ENCODE results near the gene CYBB.

- PRO-cap = no peak
Observed at GRCh38 chrX:31934724-31935137, 862.9 kb upstream of the FTHL17 start.

GRCh38 chrX:32593399-32593726 lies 618.0 kb downstream of the DMD start:
- PRO-cap = no peak

DNA sequence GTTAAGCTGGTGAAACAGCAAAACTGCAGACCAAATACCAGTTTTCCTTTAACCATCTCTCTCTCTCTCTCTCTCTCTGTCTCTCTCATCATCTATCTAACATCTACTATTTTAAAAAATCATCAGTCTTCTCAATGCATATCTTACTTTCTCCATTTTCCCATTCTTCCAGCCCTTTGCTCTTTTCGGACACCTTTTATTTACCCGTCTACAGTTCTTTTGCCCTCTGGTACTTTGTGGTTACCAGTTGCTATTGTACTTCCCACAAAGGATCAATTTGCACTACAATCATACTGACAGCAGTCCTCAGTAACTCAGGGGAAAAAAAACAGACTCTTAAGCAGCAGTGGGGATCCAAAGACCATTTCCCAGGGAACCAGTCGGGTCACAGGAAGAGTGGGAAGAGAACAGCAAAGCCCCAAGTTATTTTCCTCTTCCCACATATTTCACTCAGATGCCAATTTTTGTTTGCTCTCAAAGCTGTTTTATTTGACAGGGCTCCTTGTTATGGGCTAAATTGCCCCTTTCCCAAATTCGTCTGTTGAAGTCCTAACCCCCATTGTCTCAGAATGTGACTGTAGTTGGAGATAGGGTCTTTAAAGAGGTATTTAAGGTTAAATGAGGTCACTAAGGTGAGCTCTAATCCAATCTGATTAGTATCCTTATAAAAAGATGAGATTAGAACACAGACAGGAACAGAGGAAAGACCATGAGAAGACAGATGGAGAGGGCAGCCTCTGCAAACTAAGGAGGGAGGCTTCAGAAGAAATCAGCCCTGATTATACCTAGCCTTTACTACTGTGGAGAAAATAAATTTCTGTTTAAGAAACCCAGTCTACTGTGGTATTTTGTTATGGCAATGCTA lies 22.9 kb downstream of the DMD start:
- PRO-cap = no peak

DNA sequence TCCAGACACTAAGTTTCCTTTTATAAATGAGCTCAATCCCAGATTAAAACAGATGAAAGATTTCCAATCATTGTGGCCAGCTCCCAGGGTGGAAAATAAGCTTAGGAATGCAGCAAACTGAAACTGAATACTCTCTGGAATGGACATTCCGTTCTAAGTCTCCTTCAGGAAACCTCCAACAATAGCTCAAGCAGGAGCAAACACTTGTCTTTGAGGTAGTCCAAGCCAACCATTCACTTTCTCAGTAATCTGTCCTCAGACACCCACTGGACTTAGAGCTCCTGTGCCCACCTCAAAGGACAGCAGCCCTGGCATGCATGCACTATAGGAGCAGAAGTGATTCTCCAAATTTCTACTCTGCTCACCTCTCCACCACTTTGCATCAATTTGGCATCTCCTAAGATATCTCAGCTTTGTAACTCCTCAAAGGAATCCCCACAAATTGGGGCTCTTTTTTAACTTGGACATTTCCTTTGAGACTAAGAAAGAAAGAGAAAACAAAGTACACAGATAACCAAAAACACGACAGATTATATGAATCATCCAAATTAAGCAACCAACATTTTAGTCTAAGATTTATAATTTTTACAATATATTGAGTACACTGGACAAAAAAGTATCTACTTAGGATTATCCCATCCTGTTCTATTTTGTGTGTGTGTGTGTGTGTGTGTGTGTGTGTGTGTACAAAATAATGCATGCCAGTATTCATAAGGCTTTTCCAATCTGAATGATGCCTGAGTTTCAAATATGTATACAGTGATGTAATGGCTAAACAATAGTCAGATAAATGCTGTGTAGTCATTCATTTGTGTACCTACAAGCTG lies 16.1 kb downstream of the DMD start:
- PRO-cap = no peak

- PRO-cap = no peak
Observed at GRCh38 chrX:33726183-33726628, 405.9 kb downstream of the FAM47A start.

DNA sequence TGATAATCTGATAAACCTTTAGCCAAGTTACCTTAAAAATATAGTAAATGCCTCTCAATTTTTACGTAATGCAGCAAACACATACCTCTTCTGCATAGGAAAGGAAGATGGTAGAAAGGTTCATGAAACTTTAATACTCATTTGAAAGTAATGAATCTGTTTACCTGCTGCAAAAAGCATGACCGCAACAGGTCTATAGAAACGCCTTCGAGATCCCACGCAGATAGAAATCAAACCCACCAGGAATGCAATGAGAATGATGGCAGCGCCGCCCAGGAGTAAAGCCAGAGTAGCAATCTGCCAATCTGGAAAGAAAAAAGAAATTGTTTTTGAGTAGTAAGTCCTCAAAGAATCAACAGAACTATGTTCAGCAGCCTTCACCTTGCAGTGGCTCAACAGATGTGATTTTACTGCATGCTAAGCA lies 18.0 kb downstream of the TMEM47 start:
- PRO-cap = no peak

- PRO-cap = no peak
Observed at GRCh38 chrX:36375129-36375367, 455.5 kb downstream of the CFAP47 start.

- PRO-cap = no peak
Observed at GRCh38 chrX:37572179-37572783, 820 bp downstream of the LANCL3 start.

DNA sequence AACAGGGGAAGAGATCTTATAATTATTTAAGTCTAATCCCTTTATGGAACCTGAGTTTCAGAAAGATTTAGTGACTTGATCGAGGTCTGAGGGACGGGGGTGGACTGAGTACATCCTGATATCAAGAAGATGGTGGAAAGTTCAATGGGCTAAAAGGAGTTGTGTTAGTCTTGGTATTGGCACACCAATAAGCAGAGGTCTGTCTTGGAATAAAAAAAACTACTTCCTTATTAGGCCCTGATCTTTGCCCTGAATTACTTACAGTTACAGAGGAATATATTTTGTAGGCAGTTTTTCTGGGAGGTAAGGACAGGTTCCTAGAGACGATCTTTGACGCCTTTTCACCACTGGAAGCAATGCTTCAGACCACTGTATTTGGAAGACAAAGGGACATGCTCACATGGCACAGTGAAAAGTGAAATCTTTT lies 698 bp upstream of the XK start:
- PRO-cap = no peak

DNA sequence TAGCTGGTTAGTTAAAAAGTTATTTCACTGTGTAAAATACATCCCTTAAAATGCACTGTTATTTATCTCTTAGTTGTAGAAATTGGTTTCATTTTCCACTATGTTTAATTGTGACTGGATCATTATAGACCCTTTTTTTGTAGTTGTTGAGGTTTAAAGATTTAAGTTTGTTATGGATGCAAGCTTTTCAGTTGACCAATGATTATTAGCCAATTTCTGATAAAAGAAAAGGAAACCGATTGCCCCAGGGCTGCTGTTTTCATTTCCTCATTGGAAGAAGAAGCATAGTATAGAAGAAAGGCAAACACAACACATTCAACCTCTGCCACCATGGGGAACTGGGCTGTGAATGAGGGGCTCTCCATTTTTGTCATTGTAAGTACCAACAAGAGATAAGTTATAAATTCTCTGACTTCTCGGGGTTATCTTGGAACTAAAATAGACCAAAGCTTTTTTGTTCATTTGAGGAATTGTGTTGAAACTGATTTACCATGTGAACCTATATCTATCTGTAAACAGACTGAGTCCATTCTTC lies at the start of gene CYBB:
Gene CYBB (plus strand): TSS at position 312 of the 535 bp plus-strand sequence.
- PRO-cap = unidirectional peak, plus-strand start at position 331 of the sequence

- PRO-cap = no peak
Observed at GRCh38 chrX:37781237-37782468, 1.8 kb downstream of the CYBB start.

GRCh38 chrX:38343034-38343541 lies 9.3 kb upstream of the OTC start:
- PRO-cap = no peak

GRCh38 chrX:38806794-38807407 lies 5.6 kb downstream of the MID1IP1 start:
- PRO-cap = no peak

GRCh38 chrX:38987155-38987492 lies 185.9 kb downstream of the MID1IP1 start:
- PRO-cap = no peak

DNA sequence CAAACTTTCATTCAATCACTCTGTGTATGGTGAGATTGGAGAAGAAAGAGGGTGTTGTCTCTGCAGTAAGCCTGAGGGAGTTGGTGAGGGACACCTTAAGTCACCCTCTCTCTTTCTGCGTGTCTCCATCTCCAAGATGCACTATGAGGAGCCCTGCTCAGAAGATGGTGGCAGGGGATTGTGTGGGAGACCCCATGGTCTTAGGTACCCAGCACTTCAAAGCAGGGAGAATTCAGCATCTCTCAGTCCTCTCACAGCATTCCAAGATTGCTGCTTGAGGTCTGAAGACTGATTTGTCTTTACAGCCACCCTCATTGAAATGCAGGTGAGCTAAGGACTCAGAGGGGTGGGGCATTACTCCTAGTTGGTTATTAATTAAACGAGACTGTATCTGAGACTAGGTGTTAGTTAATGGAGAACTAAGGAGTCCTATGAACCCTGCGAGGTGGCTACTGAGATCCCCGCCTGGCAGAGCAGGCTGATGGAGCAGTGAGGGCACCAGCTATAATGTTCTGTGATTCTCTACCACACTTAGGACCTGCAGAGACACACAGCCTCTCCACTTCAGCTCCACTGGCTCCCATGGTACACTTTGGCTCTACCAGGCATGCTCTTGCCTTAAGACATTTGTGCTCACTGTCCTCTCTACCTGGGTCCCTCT lies 215.2 kb downstream of the MID1IP1 start:
- PRO-cap = no peak

DNA sequence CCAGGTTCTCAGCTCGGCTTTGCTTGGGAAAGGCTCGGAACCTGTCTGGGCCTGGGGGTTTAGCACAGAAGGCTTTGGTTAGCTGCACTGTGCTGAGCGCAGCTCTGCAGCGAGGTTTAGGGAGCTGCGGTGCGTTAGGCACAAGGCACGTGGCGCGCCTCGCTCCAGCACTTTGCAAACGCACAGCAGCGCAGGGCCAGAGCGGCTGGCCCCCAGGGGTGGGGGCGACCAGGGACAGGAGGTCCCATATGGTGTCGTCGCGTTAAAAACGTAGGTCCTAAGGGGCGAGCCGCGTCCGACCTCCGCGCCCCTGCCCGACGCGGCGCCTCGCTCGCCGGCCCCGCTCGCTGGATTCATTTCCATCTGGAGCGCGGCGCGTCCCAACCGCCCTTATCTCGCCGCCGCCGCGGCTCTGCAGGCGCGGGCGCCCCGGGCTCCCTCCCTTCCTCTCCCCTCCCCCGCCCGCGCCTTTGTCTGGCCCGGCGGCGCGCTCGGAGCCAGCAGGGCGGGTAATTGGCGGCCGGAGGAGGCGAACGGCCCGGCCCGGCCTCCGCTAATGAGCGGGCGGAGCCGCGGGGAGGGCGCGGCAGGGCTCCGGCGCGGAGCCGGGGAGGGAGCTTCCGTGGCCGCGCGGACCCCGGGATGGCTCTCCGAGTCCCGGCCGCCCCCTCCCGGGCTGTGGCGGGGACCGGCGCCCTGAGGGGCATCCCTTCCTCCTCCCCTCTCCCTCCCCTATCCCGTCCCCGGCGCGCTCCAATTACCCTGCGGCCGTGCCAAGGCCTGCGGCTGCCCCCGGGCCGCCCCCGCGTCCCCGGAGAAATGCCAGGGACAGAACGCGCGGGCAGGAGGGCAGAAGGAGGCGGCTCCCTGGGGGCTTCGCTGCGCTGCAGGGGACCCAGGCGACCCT lies 409.0 kb downstream of the BCOR start:
- PRO-cap = no peak

DNA sequence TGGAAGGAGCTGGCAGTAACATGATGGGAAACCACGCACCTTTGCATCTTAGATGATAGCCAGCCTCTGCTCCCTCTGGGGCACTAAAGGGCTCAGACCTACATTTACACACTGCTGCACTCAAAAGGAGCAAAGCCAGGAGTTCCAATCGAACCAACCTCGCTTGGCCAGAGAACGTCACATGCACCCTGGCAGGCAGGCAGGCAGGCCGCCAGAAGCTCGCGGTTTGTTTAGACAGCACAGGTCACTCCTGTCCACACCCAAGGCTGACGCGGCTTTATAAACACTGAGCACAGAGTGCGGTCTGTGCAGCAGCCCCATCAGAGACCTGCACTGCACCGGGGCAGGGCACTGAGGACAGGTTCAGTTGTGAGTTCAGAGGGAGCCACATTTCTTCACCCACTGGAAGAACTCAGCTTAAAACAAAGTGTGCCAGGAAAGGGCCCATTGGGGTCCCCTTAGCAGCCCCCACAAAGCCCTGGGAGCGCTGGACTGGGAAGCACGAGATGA lies 143.9 kb downstream of the BCOR start:
- PRO-cap = no peak

DNA sequence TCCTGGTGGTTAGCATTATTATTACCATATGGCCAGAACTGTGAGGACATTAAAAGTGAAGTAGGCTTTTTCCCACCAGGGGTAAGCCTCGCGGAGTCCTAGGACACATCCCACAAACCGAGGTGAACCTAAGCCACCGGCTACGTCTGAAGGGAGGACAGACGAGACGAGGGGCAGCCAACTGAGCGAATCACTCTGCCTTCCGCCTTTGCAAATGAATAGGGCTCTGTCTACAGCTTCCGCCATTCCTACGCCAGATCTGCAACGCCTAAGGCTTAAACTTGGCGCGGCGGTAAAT lies 90.7 kb downstream of the BCOR start:
- PRO-cap = no peak

GRCh38 chrX:40009530-40009842 lies 88.3 kb downstream of the BCOR start:
- PRO-cap = no peak

GRCh38 chrX:40082473-40083230 lies 15.1 kb downstream of the BCOR start:
- PRO-cap = unidirectional peak, minus-strand start at chrX:40082965

Data from pulmonary lymph node (tissue), 1 donor.